ENCODE results near the genes SYF2, RSRP1, MAN1C1 and MTFR1L.

DNA sequence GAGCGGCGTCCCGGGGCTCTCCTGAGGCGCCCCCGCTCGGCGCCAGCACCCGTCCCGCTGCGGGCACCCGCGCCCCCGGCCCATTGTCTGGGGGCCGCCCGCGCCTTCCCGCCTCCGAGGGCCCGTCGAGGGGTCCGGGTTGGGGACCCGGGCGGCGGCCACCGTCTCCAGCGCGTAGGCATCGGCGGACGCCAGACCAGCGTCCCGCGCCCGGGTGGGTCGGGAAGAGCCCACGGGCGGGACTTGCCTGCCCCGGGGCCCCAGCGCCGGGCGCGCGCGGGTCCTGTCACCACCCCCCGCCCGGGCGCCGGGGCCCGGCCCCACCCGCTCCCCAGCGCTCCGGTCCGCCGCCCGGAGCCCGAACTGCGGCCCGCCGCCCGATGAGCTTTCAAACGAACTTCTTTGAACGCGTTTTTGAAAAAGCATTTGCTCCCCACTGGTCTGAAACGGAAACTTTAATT lies 468 bp downstream of the CLIC4 start:
- RRBS, 2 experiments = under 1 to 1% methylated on average over 36 of the region's 64 CpGs

DNA sequence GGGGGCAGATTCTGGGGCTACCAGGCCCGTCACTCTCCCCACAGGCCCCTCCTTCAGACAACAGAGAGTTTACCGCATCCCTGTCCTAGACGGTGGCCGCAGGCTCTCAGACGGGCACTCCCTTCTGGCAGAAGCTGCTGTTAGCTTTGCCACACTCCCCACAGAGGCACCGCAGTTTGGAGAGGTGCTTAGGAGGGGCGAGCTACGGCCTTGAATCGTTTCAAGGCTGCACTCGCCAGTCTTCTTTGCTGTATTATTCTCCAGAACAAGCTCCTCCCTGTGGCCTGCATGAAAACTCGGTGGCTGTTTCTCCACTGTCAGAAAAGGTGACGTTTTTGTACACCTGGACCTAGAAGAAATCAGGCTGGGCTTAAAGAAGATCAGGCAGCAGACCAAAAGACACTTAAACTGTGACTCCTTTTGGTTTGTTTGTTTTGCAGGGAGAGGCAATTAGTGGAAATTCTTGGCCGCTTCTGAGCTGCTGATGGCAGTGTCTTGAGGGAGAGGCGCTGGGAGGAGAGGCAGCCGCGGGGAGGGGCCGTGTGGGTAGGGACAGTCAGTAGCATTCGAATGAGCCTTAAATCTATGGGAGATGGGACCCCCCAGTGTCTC lies 67.8 kb downstream of the RUNX3 start:
- RRBS, 2 experiments = no CpG with 5 or more reads among the region's 18 CpGs

DNA sequence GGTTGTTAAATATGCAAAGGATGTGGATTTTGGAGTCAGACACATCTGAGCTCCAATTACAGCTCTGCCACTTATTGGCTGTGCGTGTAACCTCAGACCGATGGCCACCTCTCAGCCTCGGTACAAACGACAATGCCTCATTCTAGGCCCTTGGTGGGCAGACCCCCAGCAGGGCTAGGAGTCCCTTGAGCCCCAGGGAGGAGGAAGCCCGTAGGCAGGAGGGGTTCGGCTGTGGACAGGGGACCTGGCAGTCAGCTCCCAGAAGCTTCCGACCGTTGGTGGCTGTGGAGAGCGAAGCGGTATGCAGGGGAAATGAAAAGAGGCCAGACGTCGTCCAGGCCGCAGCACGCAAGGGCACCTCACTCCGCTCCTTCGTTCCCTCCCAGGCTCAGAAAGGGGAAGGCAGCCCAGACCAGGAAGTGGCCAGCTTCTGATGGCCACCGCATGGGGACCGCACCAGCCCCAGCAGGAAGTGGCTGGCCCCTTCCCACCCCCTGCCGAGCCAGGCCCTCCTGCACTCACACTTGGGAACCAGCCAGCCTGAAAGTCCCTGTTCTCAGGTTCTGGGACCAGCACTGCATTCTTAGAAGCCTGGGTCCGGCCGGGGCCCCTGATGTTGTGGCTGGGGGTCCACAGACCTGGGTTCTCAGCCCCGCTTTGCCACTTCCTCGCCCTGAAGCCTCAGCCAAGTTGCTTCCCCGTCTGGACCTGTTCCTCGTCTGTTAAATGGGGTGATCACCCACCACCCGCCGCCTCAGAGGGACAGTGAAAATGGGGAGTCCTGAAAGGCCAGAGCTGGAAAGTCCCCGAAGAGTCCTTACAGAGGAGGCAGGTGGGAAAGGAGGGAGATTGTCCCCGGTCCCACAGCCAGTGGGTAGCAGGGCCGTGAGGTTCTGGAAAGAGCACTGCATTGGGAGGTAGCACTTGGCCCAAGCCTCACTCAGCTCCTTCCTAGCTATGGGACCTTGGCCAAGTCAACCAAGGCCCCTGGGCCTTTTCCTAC lies 103.9 kb upstream of the RUNX3 start:
- RRBS, 2 experiments = no CpG with 5 or more reads among the region's 30 CpGs

GRCh38 chr1:25231699-25232772 lies at the start of gene SYF2:
TSS of gene SYF2 (minus strand) at chr1:25232502.
- RRBS, 2 experiments = 2 to 5% methylated on average over 17 to 25 of the region's 53 CpGs

GRCh38 chr1:25247255-25247585 lies at the start of gene RSRP1:
TSS of gene RSRP1 (minus strand) at chr1:25247454.
- RRBS, 2 experiments = under 1% methylated on average over 6 of the region's 29 CpGs

- RRBS, 2 experiments = no CpG with 5 or more reads among the region's 14 CpGs
These were observed 973 bp upstream of the MACO1 start for GRCh38 chr1:25429827-25430021.

DNA sequence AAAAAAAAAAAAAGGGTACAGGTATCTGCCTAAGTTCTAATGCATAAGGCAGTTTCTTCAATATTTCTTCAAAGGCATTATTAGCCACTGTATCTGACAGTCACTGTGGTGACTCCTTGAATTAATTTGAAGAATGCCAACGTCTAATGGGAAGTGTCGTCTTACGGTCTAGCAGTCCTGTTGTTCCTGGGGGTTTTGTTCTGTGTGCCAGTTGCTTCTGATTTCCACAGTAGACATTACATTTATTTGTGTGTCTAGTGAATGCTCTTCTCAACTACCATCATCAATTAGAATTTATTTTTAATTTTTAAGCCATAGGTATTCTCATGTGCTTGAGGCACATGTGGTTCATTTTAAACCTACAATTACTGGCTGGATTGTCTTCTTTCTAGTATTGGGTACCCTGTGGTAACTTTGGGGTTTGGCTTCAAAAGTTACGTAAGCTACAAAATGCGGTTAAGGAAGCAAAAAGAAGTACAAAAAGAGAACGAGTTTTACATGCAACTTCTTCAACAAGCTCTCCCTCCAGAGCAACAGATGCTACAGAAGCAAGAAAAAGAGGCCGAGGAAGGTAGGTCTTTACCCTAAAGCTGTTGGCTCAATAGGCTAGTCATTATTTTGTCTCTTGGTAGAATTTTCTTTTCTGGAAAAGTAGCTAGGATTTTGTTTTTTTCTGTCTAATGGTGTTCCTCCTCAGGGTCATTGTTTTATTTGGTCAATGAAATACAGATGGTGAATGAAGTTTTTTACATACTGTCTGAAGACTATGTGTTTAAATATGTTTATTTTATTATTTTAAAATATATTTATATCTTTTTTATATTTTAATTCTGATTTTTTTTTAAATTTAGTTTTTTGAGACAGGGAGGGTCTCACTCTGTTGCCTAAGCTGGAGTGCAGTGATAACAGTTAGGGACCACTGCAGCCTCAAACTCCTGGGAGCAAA lies 25.8 kb downstream of the MACO1 start:
- RRBS, 2 experiments = no CpG with 5 or more reads among the region's 7 CpGs

GRCh38 chr1:25615973-25617225 lies at the start of gene MAN1C1:
TSS of gene MAN1C1 (plus strand) at chr1:25616791.
- RRBS, 2 experiments = 1 to 3% methylated on average over 85 of the region's 149 CpGs

- RRBS, 2 experiments = no CpG with 5 or more reads among the region's 7 CpGs
These were observed 26.0 kb downstream of the MAN1C1 start for GRCh38 chr1:25642516-25643054.

- RRBS, 2 experiments = no CpG with 5 or more reads among the region's 2 CpGs
These were observed 26.2 kb upstream of the SELENON start for GRCh38 chr1:25773856-25774218.

DNA sequence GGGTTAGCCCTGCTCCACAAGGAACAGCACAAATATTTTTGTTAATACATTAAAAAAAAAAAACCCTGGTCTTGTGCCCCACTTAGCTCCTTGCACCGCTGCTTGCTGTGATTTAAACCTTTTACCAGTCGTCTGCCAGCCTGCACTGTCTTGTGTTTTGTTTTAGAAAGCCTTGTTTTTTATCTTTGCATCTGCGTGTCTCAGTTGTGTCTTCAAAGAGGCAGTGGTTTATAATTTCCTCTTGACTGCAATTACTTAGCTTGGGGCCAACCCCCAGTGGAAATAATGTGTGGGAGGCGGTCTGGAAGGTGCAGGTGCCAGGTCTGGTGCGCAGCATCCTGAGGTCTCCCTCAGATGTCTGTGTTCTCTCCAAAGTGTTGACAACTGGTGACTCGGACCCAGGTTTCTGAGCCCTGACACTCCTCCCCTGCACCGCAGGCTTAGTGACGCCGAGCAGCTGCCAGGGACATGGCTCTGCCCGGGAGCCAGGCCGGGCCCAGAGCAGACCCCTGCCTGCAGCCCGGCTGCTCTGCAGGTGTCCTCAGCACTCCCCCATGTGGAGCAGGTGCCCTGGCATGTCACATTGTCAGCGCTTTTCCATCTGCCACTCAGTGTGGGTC lies 25.1 kb upstream of the SELENON start:
- RRBS, 2 experiments = no CpG with 5 or more reads among the region's 13 CpGs

- RRBS, 2 experiments = 1% methylated on average over 39 of the region's 98 CpGs
These were observed at the start of gene MTFR1L for GRCh38 chr1:25819493-25820524. TSS of gene MTFR1L (plus strand) at chr1:25819954.

- RRBS, 2 experiments = no CpG with 5 or more reads among the region's 17 CpGs
These were observed 2.3 kb upstream of the AUNIP start for GRCh38 chr1:25861167-25862257.

GRCh38 chr1:26081542-26082251 lies 14.3 kb upstream of the TRIM63 start:
- RRBS, 2 experiments = no CpG with 5 or more reads among the region's 7 CpGs

DNA sequence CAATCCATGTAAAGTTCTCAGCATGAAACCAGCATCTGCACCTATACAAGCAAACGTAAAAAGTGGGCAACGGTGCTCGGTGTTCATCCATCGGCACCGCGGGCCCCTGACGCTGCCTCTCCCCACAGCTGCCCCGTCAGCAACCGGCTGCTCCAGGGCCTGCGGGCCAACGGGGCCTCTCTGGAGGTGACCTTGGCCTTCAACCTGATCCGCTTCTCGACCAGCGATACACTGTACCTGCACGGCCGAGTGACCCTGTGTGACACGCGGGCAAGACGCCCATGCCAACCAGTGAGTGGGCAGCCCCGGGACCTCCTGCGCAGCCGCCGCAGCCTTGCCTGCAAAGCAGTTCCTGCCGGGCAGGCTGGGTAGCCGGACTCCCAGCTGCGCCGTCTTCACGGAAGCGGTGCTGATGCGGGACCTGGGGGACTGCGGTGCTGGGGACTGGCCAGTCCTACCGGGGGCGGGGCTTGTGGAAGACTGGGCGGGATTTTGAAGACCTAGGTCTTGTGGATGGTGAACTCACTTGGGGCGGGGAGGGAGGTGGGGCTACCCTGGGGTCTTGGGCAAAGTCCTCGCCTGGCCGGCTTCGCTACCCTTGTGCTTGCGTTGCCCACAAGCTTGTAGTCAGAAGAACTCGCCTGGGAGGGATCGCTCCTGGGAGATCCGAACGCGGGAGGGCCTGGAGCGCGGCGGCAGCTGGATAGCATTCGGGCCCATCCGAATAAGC lies 8.9 kb upstream of the CEP85 start:
- RRBS, 2 experiments = 28 to 37% methylated on average over 12 of the region's 49 CpGs

DNA sequence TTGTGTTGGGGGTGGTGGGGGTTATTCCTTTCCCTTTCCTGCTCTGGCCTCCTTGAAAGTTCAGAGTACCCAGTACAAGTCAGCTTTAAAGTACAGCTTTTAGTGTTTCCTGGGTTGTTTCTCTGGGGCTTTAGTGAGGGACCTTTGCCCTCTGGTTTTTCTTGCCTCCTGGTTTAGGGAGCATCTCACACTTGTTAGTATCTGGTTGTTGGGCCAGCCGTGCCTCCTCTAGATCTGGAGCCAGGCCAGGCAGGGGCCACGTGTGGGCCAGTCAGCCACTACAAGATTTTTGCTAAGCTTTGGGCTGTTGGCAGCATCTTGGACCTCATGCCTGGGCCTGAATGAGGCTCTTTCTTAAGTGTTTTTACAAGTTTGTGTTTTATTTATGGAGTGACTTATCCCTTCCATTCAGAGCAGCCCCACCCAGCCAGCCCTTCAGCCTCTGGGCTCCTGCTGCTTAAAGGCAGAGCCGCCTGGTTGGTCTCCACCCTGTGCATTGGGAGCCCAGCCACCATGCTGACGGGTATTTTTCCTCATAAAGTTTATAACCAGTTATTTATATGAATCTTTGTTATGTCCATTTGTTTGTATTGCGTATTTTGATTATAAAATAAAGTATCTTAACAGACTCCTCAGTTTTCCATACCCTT lies 1.6 kb upstream of the SH3BGRL3 start:
- RRBS, 2 experiments = no CpG with 5 or more reads among the region's 5 CpGs

DNA sequence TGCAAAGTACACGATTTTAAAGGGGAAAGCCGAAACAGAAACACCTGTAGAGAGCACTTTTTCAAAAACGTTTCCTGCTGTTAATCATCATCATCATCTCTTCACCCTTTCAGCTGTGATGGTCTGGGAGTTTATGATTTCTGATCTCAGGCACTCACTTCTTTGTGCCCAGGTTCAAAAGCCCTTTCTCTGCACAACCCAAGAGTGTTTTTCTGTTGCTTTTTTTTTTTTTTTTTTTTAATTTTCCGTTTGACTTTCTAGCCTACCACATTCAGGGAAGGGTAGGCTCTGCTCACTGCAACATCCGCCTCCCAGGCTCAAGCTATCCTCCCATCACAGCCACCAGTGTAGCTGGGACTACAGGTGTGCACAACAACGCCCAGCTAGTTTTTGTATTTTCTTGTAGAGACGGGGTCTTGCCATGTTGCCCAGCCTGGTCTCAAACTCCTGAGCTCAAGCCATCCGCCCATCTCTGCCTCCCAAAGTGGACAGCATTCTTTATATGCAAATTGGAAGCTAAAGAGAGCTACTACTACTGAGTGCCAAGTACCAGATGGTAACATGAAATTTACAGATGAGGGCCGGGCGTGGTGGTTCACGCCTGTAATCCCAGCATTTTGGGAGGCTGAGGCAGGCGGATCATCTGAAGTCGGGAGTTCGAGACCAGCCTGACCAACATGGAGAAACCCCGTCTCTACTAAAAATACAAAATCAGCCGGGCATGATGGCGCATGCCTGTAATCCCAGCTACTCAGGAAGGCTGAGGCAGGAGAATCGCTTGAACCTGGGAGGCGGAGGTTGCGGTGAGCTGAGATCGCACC lies 1.2 kb upstream of the UBXN11 start:
- RRBS, 2 experiments = no CpG with 5 or more reads among the region's 21 CpGs

- RRBS, 2 experiments = no CpG with 5 or more reads among the region's 5 CpGs
These were observed 1.8 kb upstream of the UBXN11 start for GRCh38 chr1:26308227-26308675.

DNA sequence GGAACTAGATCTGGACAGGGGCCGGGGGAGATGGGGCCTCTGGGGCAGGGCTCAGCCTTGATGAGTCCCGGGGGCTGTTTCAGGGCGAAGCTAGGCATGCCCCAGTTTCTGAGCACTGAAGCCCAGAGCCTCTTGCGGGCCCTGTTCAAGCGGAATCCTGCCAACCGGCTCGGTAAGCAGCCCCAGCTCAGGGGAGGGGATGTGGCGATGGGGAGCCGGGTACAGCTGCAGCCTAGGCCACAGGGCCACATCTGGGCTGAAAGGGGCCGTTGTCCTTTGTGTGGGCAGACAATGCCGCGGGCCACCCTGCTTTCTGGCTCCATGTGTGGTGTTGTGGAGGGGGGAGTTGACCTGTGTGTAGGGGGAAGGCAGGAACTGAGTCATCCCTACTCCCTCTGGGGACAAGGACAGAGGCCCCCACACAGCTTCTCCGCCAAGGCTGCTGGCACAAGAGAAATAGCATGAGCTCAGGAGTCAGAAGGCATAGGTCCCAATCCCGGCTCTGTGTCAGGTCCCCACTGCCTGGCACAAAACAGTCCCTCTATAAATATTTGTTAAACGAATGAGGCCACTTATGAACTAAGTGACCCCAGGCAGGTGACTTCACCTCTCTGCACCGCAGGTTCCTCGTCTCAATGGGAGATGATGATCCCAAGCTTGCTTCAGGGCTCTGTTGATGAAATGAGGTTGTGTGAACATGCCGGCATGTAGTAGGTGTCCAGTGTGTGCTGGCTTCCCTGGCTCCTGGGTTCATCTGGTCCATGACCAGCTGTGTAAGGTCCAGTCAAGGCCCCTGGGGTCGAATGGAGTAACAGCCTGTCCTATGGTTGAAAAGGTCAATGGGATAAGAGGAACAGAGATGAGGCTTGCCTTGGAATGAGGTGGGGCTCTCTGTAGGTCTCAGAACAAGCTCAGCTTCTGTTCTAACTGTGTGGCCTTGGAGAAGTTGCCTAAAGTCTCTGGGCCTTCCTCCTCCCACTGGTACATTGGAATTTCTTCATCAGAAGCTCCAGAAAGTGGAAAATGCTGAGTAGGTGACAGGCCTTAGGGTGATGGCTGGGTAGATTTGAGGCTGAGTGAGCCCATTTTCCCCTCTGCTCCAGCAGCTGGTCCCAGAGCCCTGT lies 26.3 kb downstream of the RPS6KA1 start:
- RRBS, 2 experiments = 89 to 92% methylated on average over 9 of the region's 19 CpGs

GRCh38 chr1:26697450-26697716 lies 1.6 kb downstream of the ARID1A start:
- RRBS, 2 experiments = 0 to under 1% methylated on average over 3 to 6 of the region's 16 CpGs

Data from NT2/D1 (cell line).